GM19240 (cell line): ENCODE measurements around a stretch of chr2.

DNA sequence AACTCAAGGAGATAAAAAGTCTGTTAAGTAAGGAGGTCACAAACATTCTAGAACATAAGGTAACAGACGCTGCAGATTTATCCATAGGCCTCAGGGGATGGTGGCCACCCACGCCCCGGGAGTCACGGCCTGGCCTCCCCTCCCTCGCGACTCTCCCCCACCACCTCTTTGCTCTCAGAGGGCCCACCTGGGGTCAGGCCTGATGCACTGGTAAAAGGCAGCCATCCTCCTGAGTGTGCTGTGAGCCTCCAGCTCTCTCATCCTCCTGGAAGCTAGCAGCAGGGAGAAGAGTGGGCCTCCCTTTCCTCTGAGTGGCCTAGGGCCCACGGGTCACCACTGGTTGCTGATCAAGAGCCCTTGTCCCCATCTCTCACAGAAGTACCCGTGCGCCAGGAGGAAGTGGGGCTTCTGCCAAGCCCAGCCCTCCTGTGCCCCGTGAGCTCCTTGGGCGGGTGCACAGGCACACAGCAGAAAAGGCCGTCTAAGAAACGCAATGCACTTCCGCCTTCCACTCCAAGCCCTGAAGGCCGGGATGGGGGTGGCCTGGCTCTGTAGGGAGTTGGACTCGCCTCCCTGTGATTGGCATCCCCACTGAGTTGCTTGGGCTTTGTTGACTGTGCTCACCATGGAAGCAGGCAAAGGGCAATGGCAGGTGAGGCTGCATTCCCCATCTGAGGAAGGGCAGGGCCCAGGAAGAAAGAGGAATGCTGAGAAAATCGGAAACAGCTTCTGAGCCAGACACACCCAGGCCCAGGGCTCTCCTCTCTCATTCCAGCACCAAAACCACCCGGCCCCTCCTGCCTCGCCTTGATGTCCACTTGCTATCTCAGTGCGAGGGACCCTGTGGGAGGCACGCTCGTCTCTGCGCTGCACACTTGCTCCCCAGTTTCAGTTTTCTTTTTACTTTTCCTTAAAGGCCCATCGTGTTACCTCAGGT, 66.9 kb downstream of the CRACDL start:
- RRBS, result no CpG with 5 or more reads among the region's 24 CpGs

DNA sequence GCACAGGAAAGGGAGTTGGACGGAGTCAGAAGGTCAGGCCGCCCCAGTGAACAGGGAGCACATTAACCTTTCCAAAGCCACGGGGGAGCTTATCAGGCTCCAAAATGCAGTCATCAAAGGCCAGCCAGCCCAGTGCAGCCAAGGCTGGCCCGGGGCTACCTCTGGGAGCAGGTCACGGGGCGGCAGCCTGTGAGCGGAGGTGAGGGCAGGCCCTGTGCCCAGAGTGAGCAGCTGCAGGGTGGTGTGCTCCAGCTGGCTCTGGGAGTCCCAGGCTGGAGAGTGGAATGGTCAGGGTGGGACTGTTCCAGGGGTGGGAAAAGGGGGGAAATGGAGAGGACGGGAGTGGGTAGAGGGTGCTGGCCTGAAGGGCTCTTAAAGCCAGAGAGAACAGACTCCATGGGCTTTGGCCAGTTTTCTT, 146.9 kb upstream of the REV1 start:
- RRBS, result no CpG with 5 or more reads among the region's 8 CpGs

- RRBS, result no CpG with 5 or more reads among the region's 18 CpGs
Measured at GRCh38 chr2:100290628-100291773, 31.3 kb downstream of the LONRF2 start.

GRCh38 chr2:100822669-100823137, 2.8 kb downstream of the NPAS2 start:
- RRBS, result no CpG with 5 or more reads among the region's 8 CpGs

GRCh38 chr2:100832764-100833284, 12.9 kb downstream of the NPAS2 start:
- RRBS, result no CpG with 5 or more reads among the region's 10 CpGs

- RRBS, result no CpG with 5 or more reads among the region's 4 CpGs
Measured at GRCh38 chr2:100860414-100861023, 40.6 kb downstream of the NPAS2 start.

DNA sequence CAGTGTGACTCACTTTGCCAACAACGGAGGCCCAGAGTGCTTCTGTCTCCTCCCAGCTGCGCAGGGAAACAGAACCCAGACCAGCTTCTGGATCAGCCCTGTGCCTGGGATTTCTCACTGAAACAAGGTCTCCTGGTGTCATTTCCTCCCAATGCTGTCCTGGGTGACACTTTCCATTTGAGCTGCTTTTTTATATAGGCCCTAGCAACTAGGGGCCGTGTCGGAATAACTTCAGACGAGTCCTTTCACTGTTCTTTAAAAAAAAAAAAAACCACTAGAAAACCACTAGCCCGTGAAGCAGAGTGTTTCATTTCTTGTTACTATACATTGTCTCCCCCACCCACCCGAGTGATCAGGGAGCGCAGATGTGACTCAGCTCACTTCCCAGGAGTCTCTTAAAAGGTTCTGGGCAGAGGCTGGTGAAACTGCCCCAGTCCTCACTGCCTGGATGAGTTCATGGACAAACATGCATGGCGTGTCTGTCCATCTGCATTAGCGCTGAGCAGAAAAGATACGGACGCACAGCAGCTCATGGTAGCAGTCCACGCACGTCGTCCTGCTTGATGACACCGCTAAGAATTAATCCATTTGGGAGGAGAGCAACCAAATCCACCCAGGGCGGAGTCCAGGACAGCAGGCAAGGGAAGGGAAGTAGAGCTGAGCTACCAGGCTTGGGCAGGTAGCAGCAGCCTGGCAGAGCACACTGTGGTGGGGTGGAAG, 25.1 kb upstream of the RPL31 start:
- RRBS, result no CpG with 5 or more reads among the region's 17 CpGs

GRCh38 chr2:100978448-100979157, 23.5 kb upstream of the RPL31 start:
- RRBS, result no CpG with 5 or more reads among the region's 18 CpGs

DNA sequence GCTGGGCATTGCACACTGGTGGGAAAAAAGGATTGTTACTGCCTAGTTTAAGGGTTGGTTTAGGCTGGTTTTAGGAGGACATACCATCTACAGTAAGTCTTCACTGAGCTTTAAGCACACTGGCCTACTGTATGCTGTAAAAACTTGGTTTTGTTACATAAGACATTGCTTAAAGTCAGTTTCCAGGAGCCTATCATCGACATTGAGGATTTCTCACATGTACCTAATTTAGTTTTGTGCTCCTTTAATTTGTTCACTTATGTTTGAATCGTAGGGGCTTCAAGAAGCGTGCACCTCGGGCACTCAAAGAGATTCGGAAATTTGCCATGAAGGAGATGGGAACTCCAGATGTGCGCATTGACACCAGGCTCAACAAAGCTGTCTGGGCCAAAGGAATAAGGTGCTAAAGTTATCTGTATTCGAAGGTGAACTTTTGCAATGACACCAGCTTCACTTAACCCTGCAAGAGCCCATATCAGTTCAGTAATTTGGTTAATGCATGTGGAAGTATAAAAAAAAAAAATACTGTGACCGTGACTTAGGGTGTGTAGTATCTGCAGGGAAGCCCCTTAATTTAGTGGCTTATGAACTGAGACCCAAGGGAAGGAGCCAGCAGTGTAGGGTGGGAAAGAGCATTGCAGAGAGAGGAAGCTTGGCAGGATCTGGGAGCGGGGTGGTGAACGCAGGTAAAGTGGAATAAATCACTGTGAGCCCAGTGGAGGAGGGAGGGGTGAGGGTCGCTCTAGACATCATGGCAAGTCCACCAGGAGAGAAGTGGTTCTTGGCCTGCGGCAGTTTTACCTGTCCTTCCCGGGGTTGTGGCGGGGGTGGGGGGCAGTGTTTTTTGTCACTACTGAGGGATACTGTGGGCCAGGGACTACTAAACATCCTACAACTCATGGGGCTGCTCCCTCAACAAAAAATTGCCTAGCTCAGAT, 2.1 kb downstream of the RPL31 start:
- RRBS, result no CpG with 5 or more reads among the region's 14 CpGs

- RRBS, result no CpG with 5 or more reads among the region's 9 CpGs
Measured at GRCh38 chr2:101047209-101047750, 45.2 kb downstream of the RPL31 start.

GRCh38 chr2:101086416-101086746, 64.8 kb downstream of the TBC1D8 start:
- RRBS, result no CpG with 5 or more reads among the region's 1 CpG

DNA sequence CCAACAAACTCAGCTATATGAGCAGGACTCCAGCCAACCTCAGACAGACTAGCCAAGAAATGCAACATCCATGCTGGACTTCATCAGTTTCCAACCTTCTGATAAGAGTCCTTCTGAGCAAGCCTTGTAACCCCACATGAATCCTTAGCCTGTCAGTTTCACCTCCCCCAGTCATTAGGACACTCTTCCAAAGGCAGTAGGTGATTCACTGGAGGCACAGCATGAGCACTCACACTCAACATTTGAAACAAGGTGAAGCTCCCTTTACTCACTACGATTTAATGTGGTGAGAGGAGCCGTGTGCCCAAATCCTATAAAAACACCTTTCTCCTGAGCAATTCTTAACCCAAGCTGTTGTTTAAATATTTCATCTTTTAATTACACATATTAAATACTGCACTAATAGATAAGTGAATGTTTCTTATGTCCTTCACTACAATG, 5.7 kb downstream of the TBC1D8 start:
- RRBS, result no CpG with 5 or more reads among the region's 2 CpGs

DNA sequence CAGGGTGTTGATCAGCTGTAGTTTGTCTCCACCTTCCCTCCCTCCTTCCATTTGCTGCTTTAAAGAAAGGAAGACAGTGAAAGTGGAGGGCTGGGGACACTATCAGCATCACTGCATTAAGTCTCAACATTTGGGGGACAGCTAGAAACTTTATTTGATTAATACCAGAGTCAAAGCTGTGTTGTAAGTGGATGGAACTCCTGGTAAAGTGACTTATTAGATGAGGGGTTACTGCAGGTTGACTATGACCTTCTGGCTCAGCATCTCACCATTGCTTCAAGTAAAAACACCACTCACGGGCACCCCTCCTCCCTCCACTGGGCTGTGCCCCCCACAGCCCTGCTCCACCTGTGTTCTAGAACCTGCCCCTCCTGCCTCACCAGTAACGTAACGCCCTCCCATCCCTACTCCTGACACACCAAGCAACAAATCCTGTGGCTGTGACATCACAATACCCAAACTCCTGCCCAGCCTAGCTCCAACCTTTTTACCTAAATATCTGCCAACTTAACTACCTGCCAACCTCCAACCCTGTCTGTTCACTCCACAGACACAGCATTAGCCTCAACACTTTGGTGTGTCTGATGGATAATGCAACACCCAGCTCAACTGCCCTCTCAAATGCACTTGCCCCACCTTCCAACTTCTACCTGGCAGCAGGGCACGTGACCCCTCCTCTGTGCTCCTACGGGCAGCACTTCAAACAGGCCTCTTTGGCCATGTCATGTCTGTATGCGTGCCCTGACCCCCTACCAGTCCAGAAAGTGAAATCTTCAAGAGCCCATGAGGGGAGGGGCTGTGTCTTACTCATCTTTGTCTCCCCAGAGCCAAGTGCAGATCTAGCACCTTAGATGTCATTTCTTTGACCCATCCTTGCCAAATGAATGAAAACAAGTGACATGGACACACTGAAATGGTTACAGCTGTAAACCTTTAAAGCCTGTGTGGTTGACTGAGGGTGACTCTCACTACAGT, 25.7 kb downstream of the RNF149 start:
- RRBS, result no CpG with 5 or more reads among the region's 6 CpGs

DNA sequence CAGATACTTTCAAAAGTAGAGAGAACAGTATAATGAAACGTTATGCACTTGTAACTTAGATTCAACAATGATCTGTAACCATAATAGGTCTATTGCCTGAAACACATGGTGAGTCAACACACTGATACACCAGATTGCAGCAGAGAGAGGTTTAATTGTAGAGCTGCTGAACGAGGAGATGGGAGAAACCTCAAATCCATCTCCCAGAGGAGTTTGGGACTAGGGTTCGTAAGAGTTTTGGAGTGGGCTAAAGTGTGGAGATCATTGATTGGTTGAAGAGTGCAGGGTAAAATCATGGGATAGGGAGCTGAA, 2.5 kb upstream of the RNF149 start:
- RRBS, result no CpG with 5 or more reads among the region's 3 CpGs

DNA sequence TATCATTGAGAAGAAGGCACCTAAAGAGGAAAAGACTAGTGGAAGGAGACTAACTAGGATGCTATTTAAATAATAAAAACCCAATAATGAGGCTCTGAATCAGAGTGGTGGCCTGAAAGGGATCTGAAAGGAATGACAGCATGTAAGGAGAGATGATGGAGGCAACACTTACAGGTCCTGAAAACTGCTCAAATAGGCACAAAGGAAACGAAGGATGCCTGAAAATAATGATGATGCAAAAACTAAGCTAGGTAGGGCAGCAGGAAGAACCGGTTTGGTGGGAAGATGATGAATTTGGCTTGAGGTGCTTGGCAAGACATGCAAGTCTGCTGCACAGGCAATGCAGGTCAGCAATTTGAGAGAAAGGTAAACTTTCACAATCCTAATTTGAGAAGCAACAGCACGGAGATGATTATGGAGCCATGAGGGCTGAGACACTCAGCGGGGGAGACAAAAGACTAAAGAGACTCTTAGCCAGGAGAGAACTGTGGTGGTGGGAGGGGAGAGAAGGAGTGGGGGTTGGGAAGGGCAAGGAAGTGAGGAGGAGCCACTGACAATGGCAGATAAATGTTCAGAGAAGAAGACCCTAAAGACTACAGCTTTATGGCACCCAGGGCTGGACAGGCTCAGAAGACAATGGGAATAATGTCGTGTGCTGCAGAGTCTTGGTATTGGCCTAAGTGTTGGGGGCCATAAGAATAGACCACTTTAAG, 19.3 kb upstream of the RNF149 start:
- RRBS, result no CpG with 5 or more reads among the region's 5 CpGs

- RRBS, result no CpG with 5 or more reads among the region's 7 CpGs
Measured at GRCh38 chr2:101473114-101473595, 1.8 kb downstream of the RFX8 start.

DNA sequence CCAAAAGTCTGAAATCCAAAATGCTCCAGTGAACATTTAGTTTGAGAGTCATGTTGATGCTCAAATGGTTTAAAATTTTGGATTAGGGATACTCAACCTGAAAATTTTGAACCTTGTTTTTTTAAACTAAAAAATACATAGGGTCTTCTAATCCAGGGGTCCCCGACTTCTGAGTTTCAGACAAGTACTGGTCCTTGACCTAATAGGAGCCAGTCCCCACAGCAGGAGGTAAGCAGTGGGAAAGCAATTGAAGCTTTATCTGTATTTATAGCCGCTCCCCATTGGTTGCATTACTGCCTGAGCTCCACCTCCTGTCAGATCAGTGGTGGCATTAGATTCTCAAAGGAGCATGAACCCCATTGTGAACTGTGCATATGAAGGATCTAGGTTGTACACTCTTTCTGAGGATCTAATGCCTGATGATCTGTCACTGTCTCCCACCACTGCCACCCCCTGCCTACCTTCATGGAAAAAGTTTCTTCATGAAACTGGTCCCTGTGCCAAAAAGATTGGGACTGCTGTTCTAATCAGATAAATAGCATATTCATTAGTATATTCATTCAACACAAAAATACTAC, 18.2 kb downstream of the MAP4K4 start:
- RRBS, result no CpG with 5 or more reads among the region's 2 CpGs

DNA sequence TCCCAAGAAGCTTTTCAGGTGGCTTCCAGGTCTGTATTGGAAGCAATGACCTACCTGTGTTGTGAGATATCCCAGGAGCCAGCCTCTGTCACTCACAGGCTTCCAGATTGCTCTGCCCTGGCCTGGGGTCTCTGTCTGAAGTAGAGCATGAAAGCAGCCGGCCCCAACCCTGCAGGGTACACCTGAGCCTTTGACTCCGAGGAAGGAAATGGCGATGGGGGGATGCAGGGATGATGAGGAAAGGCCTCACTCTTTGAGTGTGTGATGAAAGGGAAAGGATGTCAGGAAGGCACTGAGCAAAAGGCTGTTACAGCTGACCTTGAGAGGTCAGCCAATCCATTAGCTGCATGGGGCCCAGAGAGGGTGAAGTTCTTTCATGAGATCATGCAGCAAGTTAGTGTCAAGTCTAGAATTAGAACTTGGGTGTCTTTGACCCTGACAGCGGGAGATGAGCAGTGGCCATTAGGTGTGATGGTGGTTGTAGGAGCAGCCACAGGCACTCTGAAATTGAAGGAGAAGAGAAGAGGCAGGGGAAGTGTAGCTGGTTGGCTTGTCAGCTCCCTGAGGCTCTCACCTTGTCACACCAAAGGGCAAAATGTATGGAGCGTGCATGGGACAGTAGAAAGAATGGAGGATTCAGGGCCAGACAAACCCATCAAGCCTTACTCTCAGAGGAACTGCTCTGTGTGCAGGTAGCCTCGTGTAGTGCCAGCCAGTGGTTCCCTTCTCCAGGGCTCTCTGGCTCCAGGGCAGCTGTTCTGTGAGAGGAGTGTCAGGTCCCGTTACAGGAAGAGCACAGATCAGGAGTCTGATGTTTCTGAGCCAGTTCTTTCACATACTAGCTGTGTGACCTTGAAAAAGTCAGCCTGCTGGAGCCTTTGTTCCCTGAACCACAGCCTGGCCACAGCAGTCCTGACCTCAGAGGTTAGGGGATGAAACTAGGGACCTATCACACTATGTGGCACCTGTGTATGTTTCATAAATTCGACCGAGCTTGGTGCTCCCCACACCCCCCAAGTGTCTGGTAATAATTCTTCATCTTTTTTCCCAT, 35.9 kb downstream of the MAP4K4 start:
- RRBS, result no CpG with 5 or more reads among the region's 9 CpGs

DNA sequence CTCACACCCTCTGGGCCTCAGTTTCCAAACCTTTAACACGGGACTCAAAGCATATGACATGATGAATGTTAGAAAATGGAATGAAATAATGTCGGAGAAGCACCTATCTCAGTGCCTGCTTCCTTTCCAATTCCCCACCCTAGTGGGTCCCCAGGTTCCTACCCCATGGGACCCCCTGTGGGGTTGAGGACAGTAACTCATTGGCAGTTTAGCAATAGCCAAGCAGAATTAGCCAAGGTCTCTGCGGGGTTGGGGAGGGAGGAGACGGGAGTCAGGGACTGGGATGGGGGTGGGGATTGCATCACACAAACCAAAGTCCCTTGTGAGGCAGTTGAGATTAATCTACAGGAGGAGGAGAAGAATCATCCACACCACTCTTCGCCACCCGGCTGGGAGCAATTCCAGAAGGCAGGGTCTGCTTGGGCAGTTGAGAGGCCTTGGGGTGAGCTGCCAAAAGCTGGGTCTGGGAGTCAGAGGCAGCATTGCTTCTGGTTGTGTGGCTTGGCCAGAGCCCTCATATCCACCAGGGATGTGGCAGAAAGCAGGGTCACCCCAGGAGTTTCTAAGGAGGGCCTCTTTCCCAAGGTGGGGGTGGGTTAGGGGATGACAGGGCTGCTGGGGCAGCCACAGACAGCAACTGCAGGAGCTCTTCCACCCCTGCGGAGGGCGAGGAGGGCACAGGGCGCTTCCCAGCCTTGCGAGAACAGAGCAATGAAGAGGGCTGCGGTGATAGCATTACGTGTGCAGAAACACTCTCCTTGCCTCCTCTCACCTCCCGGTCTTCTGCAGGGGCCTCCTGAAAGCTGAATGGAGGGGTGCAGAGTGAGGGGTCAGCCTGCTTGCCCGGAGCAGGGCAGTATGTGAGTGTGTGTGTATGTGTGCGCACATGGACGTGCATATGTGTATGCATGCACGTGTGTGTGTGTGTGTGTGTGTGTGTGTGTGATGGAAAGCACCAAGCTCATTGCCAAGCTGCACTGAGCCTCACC, 29.7 kb upstream of the IL1R2 start:
- RRBS, result 50% methylated on average over 2 of the region's 17 CpGs

- RRBS, result no CpG with 5 or more reads among the region's 5 CpGs
Measured at GRCh38 chr2:101985451-101985878, 6.3 kb upstream of the IL1R2 start.